Breast epithelium (tissue), 2 donors: ENCODE results near the genes LAGE3, CTAG1A, CTAG1B and CLIC2.

DNA sequence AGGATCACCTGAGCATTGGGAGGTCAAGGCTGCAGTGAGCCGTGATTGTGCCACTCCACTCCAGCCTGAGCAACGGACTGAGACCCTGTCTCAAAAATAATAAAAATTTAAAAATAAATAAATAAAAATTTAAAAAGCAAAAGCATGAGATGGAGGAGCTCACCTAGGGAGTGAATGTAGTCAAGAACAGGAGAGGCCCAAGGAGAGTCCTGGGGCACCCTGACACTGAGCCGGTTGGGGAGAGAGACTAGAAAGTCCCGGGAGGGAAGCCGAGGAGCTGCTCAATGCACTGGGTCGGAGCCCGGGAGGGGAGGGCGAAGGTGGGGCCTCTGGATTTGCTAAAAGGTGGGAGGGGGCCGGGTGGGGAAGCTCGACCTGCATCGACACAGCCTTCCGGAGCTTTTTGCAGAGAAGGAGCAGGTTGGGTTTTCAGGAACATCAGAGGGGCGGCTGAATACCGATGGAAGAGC, 12.0 kb downstream of the PDZD4 start:
- PRO-cap = no peak
- RAMPAGE, long total RNA, 2 experiments = no peak in any of the 2 experiments

DNA sequence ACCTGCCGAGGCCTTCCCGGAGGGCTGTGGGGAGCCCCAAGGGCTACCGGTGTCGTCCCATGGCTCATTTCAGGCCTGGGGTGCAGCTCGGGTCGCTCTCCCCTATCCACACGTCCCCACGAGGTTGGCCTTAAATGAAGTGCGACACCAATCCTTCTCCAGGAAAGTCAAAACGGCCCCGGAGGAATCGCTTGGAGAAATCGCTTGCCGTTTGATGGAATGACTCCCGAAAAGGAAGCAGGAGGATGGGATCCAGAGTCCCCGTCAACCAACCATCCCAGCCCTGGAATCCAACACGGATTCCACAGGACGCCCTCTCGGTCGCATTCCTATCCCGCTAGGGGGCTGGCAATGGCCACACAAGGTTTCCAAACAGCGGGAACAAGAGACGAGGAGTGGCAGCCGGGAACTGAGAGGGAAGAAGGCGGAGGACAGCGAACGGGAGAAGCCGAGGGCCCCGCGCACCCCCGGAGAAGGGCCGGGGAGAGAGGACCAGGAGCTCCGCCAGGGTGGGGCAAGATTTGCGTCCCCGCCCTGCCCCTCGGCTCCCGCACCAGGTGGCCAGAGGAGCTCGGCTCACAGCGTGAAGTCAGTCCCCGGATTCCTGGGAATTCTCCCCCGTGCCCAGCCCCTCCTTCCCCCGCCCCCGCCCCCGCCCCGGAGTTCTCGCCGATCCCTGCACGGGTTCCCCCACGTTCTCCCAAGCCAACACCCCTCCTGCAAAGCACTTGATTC, 1.6 kb downstream of the PDZD4 start:
- PRO-cap = no peak
- RAMPAGE, long total RNA, 2 experiments = no peak in any of the 2 experiments

DNA sequence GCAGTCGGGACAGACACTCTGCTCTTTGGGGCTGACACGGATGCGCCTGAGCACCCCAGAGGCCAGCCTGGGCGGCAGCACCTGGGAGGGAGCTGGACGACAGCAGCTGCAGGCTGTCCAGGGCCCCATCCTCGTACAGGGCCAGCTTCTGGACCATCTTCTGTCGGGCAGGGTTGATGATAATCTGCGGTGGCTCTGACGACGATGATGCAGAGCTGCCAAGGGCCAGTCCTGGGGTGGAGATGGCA, 7.3 kb downstream of the IRAK1 start:
- PRO-cap = no peak
- RAMPAGE, long total RNA, 2 experiments = no peak in any of the 2 experiments

DNA sequence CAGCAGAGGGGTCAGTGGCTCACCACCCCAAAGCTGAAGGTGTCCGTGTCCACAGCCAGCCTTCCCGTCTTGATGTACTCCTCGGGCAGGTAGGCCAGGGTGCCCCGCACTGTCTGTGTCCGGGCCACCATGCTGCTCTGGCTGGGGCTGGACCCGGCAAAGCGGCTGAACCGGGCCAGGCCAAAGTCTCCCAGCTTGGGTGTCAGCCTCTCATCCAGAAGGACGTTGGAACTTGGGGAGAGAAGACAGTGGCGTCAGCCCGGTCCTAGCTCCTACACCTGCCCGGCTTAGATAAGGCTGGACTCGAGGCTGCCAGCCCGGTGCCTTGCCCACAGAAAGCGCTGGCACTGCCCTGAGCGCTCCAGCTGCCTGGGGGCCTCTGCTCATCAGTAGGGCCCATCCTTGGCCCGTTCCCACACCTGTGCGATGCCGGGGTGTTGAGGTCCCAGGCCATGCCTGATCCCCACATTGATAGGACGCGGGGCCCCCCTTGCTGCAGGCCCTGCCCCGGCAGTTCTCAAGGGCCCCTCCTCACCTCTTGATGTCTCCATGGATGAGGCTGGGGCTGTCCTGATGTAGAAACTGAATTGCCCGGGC, 3.2 kb downstream of the IRAK1 start:
- PRO-cap = no peak
- RAMPAGE, long total RNA, 2 experiments = no peak in any of the 2 experiments

GRCh38 chrX:154020924-154021774, 1.4 kb upstream of the IRAK1 start:
- PRO-cap = no peak
- RAMPAGE, long total RNA, 2 experiments = no peak in any of the 2 experiments

GRCh38 chrX:154042947-154043309, 23.2 kb upstream of the IRAK1 start:
- PRO-cap = no peak
- RAMPAGE, long total RNA, 2 experiments = no peak in any of the 2 experiments

DNA sequence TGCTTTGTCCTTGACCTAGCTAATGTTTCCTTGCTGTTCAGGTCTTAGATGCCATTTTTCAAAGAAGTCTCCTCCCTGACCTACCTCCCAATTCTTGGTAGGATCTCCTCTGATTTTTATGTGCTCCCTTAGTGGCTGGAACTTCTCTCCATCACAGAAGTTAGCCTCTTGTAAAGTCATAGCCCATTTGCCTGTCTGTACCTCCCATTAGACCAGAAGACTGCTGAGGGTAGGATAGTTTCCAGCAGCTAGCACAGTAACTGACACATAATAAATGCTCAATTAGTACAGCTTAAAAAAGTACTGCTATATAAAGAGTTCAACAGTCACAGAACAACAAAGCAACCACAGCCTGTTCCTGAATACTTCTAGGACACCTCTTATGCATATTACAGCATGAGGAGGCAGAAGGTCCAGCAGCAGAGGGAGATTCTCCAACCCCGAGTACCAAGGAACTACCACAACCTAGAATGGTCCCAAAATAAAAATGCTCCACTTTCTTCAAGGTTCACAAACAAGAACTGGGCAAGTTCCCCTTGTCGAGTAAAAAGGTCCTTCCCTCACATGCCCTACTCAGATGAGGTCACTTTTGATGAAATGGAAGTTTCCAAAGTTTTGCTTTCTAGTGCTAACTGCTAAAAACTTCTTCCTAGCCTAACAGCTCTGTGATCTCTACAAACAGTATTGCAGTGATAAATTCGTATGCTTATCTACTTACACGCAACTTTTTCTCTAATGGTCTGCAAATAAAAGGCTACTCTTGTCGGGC, 13.0 kb downstream of the MECP2 start:
- PRO-cap = no peak
- RAMPAGE, long total RNA, 2 experiments = no peak in any of the 2 experiments

DNA sequence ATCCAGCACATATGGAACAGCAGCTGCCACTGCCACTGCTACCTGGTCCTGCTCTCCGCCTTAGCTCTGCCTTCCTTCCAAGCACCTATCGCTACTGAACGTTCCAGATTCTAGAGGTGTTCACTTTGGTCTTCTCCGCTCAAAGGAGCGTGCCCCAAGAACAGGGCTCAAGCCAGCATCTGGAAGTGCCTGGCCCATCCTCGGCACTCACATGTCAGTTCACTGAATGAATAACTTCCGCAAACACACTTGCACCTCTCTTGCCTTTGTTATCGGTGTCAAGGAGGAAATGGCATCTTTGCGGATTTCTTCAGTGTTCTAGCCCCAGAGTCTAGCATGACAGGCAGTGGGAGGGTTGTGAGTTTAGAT, 17.4 kb upstream of the MECP2 start:
- PRO-cap = no peak
- RAMPAGE, long total RNA, 2 experiments = no peak in any of the 2 experiments

GRCh38 chrX:154376570-154377185, 2.2 kb upstream of the FLNA start:
- PRO-cap = no peak
- RAMPAGE, long total RNA, 2 experiments = no peak in any of the 2 experiments

- PRO-cap = no peak
- RAMPAGE, long total RNA, 2 experiments = no peak in any of the 2 experiments
Measured at GRCh38 chrX:154381124-154381994, 2.3 kb downstream of the EMD start.

DNA sequence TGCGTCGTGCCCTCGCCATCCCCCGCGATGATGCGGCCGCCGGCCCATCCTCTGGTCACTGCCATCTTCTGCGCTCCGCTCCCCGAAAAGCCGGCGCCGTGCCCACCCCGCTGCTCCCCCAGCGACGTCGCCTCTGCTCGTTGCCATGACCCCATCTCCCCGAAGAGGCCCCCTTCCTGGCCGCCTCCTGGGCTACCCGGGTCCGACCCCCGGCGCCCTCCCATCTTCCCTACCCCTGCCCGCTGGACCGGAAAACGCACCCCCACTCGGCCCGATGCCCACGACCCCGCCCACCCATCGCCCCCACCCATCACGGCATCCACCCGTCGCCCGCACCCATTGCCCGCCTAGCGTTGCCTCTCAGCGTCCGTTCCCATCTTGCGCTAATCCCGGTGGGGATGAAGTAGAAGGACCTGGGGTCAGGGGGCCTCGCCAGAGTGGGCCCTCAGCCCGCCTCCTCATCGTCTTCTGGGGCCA, 412 bp downstream of the GDI1 start:
- PRO-cap = no peak
- RAMPAGE, long total RNA, 2 experiments = no peak in any of the 2 experiments

GRCh38 chrX:154440932-154441254, 3.0 kb upstream of the FAM50A start:
- PRO-cap = no peak
- RAMPAGE, long total RNA, 2 experiments = no peak in any of the 2 experiments

- PRO-cap = no peak
- RAMPAGE, long total RNA, 2 experiments = no peak in any of the 2 experiments
Measured at GRCh38 chrX:154467440-154468233, 9.6 kb downstream of the PLXNA3 start.

DNA sequence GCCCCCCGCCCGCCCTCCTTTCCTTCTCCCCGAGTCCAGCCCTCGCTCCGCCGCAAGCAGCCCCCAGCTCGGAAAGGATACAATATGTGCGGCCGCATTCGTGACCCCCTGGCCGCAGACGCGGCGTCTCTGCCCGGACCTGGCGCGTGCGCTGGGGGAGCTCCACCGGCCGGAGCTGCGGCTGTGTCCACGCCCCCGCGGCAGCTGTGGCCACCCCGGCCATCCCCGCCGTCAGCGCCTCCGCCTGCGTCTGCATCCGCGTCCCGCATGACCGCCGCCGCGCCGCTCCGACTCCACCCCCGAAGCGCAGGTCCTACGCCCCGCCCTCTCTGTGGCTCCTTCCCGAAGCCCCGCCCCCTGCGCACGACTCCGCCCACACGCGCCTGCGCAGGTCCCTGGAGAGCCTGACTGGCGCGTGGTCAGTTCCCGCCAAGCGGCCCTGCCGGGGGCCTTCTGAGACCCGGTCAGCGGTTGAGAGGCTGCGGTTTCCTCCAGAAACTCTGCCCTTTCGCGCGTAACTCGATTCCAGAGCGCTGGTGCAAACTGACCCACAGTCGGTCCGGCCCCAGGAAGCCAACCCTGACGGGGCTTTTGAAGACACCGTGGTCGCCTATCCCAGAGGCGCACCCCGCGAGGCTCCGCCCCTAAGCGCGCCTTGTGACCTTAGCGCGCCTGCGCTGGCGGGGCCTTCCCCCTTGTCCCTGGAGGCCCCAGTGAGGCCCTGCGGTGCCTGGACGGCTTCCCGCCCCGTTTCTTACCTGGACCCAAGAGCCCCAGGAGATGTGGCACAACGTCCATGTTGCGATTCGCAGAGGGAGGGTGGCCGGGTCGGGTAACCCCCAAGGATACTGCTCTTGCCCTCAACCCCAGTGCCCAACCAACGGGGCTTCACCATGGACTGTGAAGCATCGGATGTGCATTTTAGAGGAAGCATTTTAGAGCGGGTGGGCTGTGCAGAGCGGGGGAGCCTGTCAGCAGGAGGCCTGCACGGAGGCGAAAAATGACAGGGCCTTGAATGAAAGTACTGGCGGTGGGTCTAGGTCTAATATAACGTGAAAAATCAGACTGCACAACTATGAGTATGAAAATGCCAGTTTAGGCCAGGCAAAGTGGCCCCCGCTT, at the start of gene LAGE3:
LAGE3 (minus strand) TSS at position 635 of the 1,122 bp plus-strand sequence.
- PRO-cap = bidirectional peak, plus-strand start at position 422 of the sequence, minus-strand start at position 252 of the sequence; bidirectional peak, plus-strand start at position 698 of the sequence, minus-strand start at position 567 of the sequence
- RAMPAGE, long total RNA, 2 experiments = start-site peak on the minus strand in 1 of 2 experiments, centred at positions 138 to 604 of the sequence, 13 to 20 reads per replicate

- PRO-cap = no peak
- RAMPAGE, long total RNA, 2 experiments = no peak in any of the 2 experiments
Measured at GRCh38 chrX:154489788-154490496, 487 bp downstream of the SLC10A3 start.

GRCh38 chrX:154531885-154532555, 14.6 kb downstream of the G6PD start:
- PRO-cap = no peak
- RAMPAGE, long total RNA, 2 experiments = no peak in any of the 2 experiments

DNA sequence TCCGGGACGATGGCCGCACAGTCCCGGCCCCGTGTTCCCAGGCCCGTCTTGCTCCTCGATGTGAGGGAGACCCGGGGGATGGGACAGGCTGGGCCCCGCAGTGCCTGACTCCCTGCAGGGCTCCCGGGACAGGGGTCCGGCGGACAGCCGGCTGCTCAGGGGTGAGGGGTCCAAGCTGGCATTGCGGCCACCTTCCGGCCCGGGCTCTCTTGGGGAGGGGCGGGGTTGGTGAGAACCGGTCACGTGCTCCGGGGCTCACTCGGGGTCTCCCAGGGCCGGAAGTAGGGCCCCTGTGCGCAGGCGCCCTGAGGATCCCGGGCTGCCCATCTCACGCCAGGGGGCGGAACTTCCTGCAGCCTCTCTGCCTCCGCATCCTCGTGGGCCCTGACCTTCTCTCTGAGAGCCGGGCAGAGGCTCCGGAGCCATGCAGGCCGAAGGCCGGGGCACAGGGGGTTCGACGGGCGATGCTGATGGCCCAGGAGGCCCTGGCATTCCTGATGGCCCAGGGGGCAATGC, at the start of gene CTAG1A:
CTAG1A (plus strand) TSS at position 351 of the 516 bp plus-strand sequence.
- PRO-cap = no peak
- RAMPAGE, long total RNA, 2 experiments = no peak in any of the 2 experiments

DNA sequence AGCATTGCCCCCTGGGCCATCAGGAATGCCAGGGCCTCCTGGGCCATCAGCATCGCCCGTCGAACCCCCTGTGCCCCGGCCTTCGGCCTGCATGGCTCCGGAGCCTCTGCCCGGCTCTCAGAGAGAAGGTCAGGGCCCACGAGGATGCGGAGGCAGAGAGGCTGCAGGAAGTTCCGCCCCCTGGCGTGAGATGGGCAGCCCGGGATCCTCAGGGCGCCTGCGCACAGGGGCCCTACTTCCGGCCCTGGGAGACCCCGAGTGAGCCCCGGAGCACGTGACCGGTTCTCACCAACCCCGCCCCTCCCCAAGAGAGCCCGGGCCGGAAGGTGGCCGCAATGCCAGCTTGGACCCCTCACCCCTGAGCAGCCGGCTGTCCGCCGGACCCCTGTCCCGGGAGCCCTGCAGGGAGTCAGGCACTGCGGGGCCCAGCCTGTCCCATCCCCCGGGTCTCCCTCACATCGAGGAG, at the start of gene CTAG1B:
CTAG1B (minus strand) TSS at position 157 of the 466 bp plus-strand sequence.
- PRO-cap = no peak
- RAMPAGE, long total RNA, 2 experiments = no peak in any of the 2 experiments

DNA sequence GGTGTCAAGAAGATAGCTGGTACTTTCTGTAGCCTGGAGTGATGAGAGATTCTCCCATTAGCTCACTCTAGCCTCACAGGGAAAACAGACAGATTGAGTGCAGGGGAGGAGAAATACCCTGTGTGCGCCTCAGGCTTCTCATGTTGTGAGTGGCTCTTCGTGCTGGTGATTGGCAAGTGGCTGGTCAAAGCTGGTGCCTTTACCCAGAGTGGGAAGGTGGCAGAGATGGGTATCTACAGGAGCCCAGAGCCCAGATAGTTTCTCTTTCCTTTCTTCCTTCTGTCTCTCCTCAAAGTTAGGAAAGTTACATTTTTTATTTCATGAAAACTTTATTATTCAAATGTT, 18.5 kb downstream of the CMC4 start:
- PRO-cap = no peak
- RAMPAGE, long total RNA, 2 experiments = no peak in any of the 2 experiments

DNA sequence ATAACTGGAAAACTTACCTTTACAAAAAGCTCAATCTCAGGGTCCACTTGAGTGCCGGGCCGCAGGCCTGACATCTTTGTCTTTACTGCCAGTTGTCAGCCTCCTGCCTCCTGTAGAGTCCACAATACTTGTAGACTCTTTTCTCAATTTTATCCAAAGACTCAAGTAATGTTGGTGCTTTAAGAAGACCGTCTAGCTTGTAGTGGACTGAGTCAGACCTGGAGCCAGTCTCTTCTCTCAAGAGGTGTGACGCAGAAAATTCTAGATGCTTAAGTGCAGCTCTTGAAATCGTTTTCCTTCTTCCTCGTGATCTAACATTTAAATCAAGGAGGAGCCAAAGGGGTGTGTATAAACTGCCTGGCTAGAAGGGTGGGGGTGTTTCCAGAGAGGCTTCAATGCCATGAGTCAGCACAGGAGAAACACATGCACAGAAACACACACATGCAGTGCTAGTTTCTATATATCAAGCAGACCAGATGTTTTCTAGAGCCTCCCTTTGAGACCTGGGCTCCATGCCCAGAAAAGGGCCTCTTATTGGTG, at the start of gene CLIC2:
CLIC2 (minus strand) TSS at position 261 of the 540 bp plus-strand sequence.
- PRO-cap = no peak
- RAMPAGE, long total RNA, 2 experiments = no peak in any of the 2 experiments